Mammary microvascular endothelial cell (primary cell): ENCODE measurements around the gene FSD1L.

DNA sequence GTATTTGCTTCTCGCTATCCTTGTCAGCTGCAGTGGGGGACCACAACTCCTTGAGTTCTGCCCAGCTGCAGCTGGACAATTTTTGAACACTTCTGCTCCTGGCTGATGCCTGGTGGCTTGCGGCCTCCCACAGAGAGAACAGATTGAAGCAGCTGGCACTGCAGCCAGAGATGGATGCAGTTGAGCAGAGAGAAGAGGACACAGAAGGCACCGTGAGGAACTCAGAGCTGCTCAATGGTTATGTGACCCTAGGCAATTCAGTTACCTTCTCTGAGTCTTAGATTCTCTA lies 134.5 kb upstream of the ABCA1 start:
- RAMPAGE, long total RNA, result no peak

GRCh38 chr9:105329750-105330025 lies 85.2 kb downstream of the SLC44A1 start:
- RAMPAGE, long total RNA, result no peak

GRCh38 chr9:105389666-105390538 lies 57.9 kb upstream of the FSD1L start:
- RAMPAGE, long total RNA, result no peak

DNA sequence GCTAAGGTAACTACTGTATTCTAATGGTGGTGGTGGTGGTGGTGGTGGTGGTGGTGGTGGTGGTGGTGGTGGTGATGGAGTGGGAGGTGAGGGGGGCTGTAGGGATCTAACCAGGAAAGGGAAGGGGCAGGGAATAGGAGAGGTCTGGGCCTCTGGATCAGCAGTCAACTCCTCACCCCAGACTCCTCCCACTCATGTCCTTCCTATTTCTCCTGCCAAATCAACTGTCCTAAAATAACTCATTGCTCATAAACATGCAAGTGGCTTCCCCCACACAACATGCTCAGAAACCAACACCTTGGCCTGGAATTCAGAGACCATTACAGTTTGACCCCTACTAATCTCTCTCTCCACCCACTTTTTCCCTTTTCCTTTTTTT lies 8.5 kb upstream of the FSD1L start:
- RAMPAGE, long total RNA, result no peak

- RAMPAGE, long total RNA, result no peak
These were observed at the start of gene FSD1L for GRCh38 chr9:105447598-105448975. FSD1L (plus strand) TSS chr9:105448034.

DNA sequence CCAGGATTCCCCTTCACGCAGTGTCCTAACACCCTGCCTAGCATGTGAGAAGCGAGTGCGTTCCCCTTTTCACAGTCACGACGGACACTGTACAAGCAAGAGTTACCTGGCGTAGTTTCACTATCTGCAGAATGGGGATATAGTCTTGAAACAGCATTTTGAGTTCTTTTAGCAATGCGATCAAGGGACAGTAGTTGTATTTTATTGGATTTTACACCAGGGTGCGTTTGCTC lies 911 bp downstream of the TMEM38B start:
- RAMPAGE, long total RNA, result no peak

- RAMPAGE, long total RNA, result no peak
These were observed 235.9 kb downstream of the TMEM38B start for GRCh38 chr9:105930037-105930778.

DNA sequence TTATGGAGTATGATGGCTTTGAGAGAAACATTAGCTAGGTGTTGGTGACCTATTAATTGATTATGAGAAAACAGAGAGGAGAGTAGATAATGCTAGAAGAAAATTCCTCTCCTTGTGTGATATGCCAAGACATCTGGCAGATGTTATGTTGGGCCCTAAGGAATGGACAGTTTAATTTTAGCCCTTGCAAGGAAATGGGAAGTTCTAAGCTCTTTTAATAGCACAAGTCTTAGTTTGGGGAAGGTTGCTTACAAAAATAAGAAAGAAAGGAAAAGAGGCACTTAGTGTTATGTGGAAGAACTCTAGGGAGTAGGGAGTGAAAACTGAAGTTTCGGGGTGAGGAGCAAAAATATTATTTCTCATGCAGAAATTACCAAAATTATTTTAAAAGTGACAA lies 5.2 kb downstream of the ZNF462 start:
- RAMPAGE, long total RNA, result no peak

DNA sequence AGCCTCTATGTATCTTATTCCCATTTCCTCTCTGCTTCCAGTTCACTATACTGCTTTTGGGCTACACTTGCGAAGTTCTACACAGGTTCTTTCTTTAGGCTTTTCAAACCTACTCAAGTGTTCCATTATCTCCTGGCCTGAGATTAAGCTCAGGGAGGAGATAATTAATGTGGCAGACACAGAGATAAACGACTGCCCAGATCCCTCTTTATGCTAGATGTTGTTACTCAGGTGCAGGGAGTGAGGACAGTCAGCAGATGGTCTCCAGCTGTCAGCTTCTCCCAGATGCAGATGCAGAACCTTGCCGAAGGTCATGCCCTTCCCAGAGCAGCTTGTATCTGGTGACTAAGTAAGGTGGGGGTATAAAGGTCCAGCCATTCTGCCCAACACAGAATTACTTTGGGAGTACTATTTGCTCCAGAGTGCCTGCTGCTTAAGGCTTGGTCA lies 166.2 kb downstream of the ZNF462 start:
- RAMPAGE, long total RNA, result no peak

- RAMPAGE, long total RNA, result no peak
These were observed 106.3 kb upstream of the RAD23B start for GRCh38 chr9:107176829-107177196.

DNA sequence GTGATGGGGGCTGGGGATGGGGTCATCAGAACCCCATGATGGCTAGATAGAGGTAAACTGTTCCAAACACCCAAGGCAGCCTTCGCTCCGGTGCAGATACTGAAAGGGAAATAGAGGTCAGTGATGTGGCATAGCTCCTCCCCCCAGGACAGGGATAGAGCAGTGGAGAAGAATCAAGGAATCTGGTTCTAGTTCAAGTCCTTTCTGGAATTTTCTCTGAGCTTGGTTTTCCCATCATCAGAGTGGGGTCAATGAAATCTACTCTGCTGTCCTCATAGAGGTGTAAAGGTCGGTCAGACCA lies 105.9 kb upstream of the RAD23B start:
- RAMPAGE, long total RNA, result no peak

- RAMPAGE, long total RNA, result no peak
These were observed 41.6 kb downstream of the RAD23B start for GRCh38 chr9:107324674-107325124.

DNA sequence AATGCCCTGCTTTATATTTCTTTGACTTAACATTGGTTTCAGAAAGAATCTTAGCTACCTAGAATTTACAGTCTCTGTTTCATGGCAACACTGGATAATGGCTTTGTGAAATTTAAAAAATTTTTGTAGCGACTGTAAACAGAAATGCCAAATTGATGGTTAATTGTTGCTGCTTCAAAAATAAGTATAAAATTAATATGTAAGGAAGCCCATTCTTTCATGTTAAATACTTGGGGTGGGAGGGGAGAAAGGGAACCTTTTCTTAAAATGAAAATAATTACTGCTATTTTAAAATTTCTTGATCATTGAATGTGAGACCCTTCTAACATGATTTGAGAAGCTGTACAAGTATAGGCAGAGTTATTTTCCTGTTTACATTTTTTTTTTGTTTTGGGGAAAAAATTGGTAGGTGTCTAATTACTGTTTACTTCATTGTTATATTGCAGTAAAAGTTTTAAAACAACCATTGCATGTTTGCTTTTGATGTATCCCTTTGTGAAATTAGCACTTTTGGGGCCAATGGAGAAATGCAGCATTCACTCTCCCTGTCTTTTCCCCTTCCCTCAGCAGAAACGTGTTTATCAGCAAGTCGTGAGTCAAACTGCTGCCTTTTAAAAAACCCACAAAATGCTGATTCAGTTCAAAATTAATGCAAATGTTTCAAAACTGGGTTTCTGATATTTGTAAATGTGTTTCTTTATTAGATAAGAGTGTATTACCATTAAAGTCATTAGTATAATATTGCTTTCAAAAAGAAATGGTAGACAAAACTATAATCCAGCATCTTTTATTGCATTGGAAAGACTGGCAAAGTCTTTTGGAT lies 47.1 kb downstream of the RAD23B start:
- RAMPAGE, long total RNA, result no peak

GRCh38 chr9:107587063-107588237 lies 97.9 kb upstream of the KLF4 start:
- RAMPAGE, long total RNA, result no peak

- RAMPAGE, long total RNA, result no peak
These were observed 125.2 kb upstream of the KLF4 start for GRCh38 chr9:107614618-107615275.

DNA sequence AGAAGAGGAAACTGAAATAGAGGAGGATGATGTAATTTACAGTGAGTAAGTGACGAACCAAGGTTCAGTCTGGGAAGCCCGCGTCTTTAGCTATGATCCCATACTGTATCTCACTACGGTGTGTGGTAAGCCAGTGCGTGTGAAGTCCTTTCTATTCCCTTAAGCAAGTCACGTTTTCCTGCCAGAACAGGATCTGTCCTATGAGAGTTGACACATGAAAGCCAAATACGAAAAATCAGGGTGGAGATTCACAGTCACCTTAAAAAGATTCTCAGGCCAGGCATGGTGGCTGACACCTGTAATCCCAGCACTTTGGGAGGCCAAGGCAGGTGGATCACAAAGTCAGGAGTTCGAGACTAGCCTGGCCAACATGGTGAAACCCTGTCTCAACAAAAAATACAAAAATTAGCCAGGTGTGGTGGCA lies 186.5 kb upstream of the KLF4 start:
- RAMPAGE, long total RNA, result no peak

GRCh38 chr9:107712444-107712878 lies 222.9 kb upstream of the KLF4 start:
- RAMPAGE, long total RNA, result no peak

GRCh38 chr9:107833178-107833679 lies 343.7 kb upstream of the KLF4 start:
- RAMPAGE, long total RNA, result no peak

- RAMPAGE, long total RNA, result no peak
These were observed 604.5 kb upstream of the KLF4 start for GRCh38 chr9:108093959-108094617.

- RAMPAGE, long total RNA, result no peak
These were observed 377.3 kb downstream of the ACTL7B start for GRCh38 chr9:108478297-108478980.